Cardiac atrium fibroblast (primary cell): Measurements from ENCODE around the genes KDM1A, HNRNPR and IL22RA1.

DNA sequence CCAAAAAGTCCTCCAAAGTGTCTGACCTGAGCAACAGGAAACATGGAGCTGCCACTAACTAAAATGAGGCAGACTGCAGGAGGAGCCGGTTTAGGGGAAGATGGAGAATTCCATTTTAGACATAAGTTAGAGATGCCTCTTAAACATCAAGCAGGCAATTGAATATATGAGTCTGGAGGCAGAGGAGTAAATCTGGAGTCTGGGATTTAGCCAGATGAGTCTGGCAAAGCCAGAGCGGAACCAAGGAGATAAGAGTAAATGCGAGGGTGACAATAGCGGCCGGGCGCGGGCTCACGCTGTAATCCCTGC is 43.7 kb downstream of the LACTBL1 start:
- RAMPAGE, long total RNA: no peak

- RAMPAGE, long total RNA: no peak
These were observed at the start of gene KDM1A for GRCh38 chr1:23019074-23019972. TSS of gene KDM1A (plus strand) at chr1:23019468.

DNA sequence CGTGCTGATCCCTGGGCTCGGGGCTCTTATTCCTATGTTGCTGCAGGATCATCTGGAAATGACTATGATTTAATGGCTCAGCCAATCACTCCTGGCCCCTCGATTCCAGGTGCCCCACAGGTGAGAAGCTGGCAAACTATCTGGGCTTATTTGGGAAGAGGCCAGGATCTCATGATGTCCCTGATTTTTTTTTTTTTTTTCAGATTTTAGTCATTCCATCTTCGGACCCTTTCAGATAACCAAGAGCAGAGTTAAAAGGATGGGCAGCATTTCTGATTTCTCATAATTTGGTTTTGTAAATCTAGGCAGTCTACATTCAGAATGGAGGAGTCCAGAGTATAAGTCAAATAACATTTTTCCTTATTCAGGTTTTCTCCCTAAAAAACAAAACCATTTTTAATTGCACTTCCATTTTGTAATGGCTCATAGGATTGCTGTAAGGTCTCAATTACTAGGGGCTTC is 63.0 kb downstream of the KDM1A start:
- RAMPAGE, long total RNA: no peak

DNA sequence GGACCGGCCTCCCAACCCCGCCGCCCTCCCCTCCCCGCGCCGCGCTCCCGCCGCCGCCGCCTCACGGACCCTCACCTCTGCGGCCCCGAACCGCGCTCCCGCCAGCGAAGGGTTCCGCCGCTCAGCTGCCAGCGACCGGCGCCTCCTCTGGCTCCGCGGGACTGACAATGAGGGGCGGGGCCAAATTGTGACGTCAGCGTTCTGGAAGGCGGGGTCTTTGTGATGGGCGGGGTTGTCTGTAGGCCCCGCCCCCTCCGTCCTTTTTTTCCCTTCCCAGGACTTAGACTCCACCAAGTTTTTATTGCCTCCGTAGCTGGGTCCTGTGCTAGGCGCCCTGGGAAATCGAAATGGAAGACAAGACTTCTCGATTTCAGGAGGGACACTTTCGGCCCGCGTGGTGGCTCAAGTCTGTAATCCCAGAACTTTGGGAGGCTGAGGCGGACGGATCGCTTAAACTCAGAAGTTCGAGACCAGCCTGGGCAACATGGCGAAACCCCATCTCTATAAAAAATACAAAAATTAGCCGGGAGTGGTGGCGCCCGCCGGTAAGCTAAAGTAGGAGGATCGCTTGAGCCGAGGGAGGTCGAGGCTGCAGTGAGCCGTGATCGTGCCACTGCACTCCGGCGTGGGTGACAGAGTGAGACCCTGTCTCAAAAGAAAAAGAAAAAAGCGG is 48.5 kb downstream of the HTR1D start:
- RAMPAGE, long total RNA: start-site peak on the minus strand centred at position 145 of the sequence, 49 bp wide, 402 and 11 reads in 2 replicates

DNA sequence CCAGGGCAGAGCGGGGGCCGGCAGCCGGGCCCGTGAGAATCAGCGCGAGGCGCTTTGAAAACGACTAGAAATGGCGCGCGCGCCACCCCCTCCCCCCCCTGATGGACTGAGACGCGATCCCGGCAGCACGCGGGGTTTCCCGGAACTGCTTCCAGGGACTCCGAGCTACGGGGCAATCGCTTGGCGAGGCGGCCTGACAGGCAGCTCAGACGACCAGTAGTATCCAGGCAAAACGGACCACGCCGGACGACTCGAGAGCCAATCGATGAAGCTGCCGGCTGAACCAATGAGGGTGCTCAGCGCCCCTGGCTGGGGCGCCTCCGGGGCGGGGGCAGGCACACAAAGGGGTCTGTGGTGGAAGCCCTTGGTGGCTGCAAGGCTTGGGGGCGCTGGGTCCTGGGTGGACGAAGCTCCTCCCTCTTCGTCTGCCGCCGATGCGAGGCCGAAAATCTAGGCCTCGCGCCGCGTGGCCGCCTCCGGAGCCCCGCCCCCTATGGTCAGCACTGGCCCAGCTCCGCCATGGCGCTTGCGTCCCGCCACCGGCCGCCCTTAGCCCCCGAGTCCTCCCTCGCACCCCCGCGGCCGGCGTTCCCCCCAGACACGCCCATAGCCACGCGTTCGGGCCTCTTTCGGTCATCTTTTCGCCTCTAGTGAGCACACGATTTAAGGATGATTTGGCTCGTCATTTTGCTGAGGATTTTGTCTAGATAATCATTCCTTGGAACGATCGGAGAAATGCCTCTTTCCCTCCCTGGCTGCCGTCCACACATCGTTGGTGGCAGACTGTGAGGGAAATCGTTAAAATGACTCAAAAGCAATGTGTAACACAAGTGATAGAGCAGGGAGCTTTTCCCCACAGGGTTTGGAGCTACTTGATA is at the start of gene HNRNPR:
Gene HNRNPR (minus strand): TSS at position 75 of the 878 bp plus-strand sequence.
- RAMPAGE, long total RNA: start-site peak on the minus strand centred at position 72 of the sequence, 57 bp wide, 395 and 53 reads in 2 replicates

DNA sequence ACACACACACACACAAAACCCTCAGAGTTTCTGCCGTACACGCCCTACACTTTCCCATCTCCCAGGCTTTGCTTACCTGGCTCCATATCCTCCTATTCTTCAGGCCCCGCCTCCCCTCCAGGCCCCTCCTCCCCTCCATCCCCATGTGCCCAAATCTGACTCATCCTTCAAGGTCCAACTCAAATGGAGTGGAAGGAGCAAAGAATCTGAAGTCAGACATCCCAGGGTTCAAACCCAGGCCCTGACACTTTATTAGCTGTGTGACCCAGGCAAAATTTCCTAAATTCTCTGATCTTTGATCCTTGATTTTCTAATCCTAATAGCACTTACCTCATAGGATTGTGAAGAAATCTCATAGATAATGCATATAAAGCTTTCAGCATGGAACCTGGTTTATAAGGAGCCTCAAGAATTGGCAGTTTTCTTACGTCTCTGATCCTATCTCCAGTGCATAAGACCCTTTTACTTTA is 3.8 kb upstream of the E2F2 start:
- RAMPAGE, long total RNA: no peak

GRCh38 chr1:23548533-23549379 is 10.5 kb downstream of the ID3 start:
- RAMPAGE, long total RNA: no peak

- RAMPAGE, long total RNA: no peak
These were observed 2.6 kb upstream of the ID3 start for GRCh38 chr1:23561544-23562711.

- RAMPAGE, long total RNA: no peak
These were observed 26.3 kb upstream of the ID3 start for GRCh38 chr1:23585487-23586171.

- RAMPAGE, long total RNA: no peak
These were observed 880 bp downstream of the LYPLA2 start for GRCh38 chr1:23791816-23792233.

DNA sequence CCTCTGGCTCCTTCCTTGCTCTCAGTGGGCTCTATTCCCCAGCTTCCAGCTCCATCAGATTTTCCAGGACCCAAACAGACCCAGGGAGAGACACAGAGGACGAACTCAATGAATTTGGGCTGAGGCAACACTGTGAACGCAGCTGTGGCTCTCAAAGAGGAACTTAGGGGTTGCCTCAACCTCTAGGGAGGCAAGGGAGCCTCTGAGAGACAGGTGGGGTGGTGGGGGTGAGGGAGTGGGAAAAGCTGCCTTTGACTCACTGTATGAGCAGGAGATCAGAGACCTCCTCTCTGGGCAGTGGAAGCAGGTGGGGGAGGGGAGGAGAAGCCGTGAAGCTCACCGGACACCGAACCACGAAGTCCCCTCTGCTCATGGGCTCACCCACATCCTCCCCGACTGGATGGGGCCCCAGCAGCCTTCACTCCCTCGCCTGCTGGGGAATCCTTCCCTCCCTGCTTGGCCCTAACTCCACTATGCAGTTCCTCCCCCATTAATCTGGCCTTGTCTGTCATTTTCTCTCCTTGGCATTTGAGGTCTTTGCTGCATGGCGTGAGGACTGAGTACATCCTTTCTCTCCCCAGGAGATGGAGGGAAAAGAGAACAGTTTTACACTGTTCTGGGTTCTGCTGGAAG is 4.3 kb downstream of the CNR2 start:
- RAMPAGE, long total RNA: no peak

DNA sequence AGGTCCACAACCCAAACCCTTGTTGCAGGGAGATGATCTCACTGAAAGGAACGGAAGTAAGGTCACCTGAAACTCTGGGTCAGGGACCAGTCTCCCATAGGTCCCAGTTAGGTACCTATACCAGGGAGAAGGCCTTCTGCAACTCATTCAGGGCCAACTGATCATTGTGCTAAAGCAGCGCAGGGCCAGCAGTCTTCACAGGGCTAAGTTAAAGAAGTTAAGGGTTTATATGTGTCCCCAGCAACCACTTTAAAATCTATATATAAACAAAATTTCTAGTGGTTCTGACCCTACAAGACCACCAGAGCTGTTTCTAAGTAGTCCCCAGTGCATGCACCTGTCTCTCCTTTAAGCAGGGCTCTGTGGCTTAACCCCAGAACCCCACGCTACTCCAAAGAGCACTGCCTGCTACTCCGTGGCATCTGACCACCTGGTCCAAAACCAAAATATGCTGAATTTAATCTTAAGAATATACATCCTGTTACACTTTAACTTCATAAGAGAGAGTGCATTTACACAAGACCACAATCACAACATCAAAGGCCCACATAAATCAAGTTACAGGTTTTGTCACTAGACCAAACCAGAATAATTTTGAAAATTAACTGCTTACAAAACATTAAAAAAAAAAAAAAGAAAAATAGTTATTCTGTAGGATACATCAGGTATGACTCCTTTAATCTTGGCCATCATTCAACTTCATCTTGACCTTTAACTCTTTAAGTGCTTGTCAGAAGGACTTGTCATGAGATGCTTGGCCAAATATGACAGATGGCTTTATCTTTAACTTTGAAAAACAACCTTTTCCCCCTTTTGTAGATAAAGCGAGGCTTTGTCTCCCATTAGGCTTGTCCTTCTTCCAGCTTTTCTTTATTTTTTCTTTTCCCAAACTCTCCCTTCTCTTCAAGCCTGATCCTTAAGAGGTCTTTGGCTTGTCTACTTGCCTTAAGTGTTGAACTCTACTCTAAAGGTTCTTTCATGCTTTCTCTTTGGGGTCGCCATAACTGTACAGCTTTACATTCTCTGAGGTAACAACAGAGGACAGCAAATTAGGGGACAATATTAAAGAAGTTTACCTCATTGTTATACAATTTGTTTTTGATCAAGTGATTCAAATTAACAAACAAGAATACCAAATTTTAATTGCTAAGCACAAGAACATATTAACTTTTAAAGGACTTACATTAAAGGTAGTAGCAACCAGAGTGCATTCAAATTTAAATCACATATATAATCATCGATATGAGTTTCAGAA is 2.4 kb downstream of the SRSF10 start:
- RAMPAGE, long total RNA: no peak

GRCh38 chr1:24031348-24031637 is 51.2 kb upstream of the SRSF10 start:
- RAMPAGE, long total RNA: no peak

DNA sequence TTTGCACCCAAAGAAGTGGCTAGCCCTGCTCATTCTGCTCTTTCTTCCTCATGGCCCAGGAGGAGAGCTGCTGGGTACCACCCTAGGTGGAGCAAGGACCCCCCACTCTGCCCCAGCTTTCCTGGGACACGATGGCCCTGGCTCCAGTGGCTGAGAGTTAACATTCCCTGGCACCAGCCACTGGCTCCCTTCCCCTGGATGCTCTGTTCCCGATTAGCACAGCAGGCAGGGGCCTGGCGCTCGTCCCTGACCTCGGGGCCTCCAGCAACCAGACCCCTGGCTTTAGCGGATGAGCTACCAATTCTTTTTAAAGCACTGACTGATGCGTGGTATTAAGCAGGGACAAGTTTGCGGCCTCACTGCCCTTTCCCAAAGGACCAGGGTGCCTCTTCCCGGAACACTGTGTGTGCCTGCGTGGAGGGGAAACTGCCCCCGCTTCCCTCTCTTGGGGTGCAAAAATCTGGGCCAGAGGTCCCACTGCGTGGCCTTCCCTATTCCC is 1.1 kb downstream of the MYOM3 start:
- RAMPAGE, long total RNA: no peak

DNA sequence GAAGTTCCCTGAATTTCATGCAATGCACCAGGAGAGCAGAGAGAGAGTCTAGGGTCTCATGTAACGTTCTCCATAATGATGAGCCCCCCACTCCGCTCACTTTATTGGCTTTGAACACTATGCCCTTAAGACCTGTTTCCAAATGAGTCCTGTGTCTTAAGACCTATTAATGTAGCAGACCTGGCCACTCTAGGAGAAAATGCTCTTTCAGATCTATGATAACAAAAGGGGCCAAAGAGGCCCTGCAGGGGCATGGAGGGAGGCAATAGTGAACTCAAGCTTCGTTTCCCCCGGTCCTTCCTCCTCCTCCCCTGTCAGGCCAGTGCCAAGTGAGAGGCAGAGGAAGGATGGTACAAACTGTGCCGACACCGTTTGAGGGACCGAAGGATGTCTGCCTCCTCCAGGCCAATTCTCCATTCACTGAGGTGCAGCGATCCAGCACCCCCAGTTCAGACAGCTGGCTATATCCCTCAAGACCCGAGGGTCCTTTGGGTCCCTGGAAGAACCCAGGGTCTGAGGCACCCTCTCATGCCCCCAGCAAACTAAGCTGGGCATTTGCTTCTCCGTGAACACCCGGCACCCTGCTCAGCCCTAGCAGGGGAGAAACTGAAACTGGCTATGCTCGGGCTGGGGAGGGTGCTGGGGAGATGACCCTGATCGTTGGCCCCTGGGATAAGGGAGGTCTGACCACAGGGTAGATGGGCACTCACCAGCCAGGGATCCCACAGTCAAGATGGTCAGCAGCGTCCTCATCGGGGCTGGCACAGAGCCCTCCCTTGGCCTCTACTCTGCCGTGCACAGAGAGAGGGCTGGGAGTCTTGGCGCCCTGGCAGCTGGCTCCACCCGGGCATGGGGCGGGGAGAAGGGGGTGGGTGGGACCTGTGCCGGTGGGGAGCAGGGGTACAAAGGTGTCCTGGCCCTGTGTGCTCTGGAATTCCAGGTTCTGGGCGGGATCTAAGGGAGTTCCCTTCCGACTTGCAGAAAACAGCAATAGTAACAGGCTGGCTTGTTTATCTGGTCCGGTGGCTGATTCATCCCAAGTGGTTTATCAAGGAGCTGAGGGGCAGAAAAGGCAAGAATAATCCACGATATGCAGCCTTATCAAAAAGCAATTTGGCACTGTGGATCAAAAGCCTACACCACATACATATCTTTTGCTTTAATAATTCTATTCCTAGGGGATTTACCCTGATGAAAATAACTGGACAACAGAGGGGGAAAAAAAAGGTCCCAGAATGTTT is at the start of gene IL22RA1:
Gene IL22RA1 (minus strand): TSS at position 811 of the 1,241 bp plus-strand sequence.
- RAMPAGE, long total RNA: no peak

- RAMPAGE, long total RNA: no peak
These were observed 18.3 kb upstream of the IL22RA1 start for GRCh38 chr1:24161097-24161697.

DNA sequence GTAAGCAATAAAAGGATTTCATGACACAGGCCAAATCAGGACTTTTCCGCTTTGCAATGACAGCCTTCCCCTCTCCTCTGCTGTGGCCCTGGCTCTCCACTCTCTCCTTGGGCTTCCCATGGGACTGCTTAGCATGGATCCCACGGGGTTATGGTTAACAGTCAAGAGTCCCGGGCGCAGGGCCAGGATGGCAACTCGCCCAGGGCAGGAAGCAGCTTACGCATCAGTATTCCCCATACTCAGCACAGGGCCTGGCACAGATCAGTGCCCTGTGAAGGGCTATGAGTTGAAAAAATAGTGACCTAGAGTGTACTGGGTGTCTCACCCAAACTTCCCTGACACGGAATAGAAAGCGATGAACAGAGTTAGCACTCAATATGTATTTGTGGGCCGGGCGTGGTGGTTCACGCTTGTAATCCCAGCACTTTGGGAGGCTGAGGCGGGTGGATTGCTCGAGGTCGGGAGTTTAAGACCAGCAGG is 29.2 kb upstream of the GRHL3 start:
- RAMPAGE, long total RNA: no peak

DNA sequence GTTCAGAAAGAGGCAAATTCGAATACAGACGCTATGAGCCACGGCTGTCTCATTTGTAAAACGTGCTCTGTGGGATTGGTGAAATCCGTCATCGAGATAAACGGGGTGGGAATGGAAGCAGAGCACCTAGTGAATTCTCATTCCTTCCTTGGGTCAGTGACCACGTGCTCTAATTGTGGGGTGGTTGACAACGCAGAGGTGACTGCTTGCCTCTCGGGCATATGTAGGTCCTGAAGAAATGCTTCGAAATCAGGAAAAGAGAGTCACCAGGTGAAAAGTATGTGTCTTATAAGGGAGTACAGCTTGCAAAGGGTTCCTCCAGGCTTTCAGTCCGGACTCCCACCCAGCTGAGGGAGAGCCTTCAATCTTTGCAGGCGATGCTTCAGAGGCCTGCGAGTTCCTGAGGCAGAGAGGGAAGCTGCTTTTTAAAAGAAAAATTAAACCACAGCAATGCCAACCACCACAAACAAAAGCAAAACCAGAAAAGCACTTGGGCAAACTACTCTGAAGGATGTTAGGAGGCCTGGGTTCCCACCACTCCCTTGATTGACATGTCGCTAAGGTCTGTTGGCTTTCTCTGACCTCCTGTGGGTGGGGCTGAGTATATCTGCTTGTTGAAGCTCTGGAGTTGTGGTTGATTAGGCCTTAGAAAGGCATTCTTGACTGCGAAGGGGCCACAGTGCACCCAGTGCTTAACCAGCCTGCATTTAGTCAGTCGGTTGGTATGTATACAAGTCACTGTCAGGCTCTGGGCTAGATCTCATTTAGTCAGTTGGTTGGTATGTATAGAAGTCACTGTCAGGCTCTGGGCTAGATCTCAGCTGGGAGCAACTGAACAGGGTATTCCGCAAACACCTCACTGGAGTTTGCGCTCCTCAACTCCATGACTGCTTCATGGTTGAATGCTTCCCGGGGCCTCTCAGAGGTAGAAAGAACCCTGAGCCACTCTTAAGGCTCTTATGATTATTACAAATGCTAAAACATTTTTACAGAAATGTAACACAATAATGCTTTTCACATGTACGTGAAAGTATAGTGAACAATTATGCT is 1.2 kb downstream of the NIPAL3 start:
- RAMPAGE, long total RNA: no peak

- RAMPAGE, long total RNA: no peak
These were observed 3.6 kb downstream of the NIPAL3 start for GRCh38 chr1:24419073-24419711.

DNA sequence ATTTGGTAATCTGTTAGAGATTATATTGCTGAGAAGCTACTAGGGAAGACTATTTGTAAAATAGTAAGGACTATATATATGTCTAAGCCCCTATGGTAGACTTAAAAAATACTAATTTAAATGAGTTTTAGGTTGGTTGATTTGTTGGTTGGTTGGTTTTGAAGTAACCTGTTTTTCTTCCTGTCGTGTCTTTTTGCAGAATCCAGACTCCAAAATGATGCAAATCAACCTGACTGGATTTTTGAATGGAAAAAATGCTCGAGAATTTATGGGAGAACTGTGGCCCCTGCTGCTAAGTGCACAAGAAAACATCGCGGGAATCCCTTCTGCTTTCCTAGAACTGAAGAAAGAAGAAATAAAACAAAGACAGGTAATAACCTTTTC is 5.5 kb downstream of the SRRM1 start:
- RAMPAGE, long total RNA: no peak